ENCODE data around the genes SCAF11 and SLC38A2.

- PRO-cap = no peak
These were observed 90.9 kb downstream of the PPHLN1 start for GRCh38 chr12:42416697-42417388.

DNA sequence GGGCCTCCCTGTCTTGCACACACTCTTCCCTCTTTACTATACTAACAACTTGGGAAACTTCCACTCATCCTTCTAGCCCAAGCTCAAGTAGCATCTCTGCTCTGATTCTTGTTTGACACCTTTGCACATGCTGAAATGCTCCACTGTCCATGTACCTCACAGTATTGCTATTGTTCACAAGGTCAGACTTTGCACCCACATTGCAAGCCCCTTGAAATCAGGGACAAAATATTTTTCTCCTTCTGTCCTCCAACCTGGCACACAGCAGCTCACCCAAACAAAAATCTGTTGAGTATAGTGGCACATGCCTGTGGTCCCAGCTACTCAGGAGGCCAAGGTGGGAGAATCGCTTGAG is 39.7 kb downstream of the PRICKLE1 start:
- PRO-cap = no peak

DNA sequence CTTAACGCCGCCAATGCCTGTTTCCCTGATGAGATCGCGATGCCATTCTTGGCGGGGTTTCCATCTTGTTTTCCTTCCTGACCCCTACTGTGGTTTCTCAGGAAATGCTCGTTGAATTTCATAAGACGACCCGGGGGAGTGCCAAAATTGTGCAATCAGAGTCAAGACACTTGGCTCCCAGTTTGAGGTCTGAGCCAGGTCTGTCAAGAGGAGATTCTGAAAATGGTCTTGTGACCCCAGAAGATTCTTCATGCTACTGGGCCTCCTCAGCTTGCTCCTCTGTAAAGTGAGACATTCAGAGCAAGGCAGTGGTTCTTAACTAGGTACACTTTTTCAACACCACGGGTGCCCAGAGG is 107.3 kb upstream of the PRICKLE1 start:
- PRO-cap = no peak

DNA sequence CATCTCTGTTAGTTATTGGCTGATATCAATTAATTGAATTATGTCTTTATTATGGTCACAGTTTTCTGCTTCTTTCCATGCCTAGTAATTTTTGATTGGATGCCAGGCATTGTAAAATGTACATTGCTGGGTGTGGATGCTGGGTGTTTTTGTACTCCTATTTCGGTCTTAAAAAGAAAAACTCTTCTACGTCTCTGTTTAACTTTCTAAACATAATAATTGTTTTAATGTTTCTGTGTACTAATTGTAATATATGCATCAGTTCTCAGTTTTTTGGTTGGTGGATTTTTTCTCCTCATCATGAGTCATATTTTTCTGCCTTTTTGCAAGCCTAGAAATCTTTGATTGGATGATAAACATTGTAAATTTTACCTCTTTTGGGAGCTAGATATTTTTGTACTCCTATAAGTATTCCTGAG is 296.2 kb upstream of the PRICKLE1 start:
- PRO-cap = no peak

DNA sequence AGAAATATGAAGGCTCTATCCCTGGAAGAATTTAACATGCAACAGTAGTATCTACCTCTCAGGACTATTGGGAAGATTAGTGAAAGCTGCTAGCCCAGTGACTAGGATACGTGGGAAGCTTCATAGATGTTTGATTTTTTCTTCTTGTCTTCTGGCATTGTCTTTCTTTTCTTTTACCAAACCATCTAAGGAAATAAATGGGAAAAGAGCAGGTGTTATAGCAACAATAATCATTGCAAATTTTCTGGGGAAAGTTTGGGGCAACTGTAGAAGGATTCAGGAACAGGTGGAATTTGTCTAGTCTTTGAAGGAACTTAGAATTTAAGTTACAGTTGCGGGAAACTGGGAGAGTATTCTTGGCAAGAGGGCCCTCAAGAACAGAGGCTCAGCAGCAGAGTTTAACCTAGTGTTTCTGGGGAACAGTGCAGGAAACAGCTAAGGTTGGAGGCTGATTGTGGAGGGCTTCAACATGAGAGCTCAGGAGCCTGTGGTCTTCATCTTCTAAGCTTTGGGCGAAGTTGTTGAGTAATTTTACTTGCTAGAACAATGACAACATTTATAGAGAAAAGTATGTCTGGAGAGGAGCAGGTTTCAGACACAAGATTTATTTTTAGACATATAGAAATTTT is 224.3 kb downstream of the TMEM117 start:
- PRO-cap = no peak

DNA sequence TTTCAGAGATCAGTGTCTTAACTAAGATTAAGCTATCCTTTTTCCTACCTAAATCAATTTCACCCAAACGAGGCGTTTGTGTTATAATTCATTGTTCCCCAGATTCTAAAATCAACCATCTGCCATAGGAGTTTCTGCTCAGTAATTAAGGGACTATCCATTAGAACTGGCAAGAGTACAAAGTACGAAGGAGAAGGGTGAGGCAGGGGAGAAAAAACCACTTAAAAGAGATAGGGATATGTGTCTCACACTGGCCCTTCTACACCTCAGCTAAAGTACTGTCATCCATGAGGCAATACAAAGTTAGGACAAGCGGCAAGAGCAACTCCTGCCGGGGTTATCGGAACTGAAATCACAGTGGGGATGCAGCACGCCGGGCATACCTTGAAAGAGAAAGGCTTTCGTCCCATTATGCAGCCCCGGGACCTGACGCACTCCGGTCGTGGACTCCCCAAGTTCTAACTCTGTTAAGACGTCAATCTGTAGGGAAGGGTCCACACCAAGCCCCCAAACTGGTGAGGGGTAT is 1.2 kb downstream of the NELL2 start:
- PRO-cap = no peak

- PRO-cap = no peak
These were observed 44.2 kb downstream of the ANO6 start for GRCh38 chr12:45260003-45260611.

DNA sequence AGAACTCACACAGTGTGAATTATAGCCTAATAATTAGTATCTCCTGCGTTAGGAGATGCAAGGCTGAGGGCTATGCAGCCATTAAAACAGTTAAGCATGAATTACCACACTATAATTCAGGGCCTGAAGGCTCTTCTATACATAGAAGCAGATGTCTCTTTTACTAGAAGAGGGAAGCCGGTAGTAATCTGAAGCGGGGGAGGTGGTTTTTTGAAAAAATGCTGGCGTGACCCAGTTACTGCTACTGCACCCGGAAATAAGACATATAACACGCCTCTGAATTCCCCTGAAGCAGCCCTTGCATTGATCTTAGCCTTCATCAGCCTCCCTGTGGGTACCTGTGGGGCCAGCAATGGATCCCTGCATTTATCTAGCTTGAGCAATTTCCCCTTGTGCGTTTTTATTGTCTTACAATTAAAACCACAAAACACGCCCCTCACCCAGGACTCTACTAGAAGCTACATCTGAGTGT is 211.0 kb upstream of the ARID2 start:
- PRO-cap = no peak

GRCh38 chr12:45725583-45726377 is 3.7 kb upstream of the ARID2 start:
- PRO-cap = unidirectional peak, plus-strand start at chr12:45726145

GRCh38 chr12:45891567-45892291 is 98.6 kb downstream of the SCAF11 start:
- PRO-cap = no peak

DNA sequence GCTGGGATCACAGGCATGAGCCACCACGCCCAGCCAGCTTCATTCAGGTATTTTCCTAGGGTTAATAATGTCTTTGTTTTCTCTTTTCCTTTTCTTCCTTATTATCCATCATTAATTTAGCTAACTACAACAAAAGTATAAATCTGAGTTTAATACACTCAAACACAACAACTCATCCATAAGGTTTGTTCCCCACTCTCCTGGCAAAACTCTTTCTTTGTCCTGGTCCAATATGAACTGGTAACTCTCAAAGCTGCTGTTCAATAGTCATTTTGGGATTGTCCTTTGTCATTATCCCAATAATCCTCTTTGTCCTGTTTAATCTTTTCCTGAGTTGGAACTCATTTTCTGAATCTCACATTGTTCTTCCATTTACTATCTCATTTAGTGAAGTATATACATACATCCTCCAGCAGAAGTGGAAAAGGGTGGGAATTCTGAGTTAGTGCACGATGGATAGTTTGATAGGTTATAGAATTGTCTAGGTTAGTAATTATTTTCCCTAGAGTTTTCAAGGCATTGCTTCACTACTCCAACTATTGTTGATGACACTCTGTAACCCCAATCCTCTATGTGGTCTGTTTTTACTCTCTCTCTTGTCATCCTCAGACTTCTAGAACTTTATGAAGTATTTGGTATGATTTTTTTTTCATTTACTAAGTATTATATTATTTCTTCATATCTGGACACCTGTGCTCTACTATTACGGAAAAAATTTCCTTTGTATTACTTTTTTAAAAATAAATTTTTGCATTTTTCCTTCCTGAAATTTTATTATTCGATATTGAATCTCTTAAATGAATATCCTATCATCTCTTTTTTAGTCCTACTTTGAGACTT is 53.7 kb downstream of the SCAF11 start:
- PRO-cap = no peak

DNA sequence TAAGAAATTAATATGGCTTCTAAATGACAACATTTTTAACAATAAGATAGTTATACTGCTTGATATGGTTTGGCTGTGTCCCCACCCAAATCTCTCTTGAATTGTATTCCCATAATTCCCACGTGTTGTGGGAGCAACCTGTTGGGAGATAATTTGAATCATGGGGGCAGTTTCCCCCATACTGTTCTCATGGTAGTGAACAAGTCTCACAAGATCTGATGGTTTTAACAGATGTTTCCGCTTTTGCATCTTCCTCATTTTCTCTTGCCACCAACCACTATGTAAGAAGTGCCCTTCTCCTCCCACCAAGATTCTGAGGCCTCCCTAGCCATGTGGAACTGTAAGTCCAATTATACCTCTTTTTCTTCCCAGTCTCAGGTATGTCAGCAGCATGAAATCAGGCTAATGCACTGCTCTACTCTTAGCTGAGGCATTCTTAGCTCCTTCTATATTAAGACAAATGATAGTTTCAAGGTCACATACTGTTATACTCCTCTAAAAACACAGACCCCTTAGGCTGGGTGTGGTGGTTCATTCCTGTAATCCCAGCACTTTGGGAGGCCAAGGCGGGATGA is 3.7 kb downstream of the SCAF11 start:
- PRO-cap = no peak

GRCh38 chr12:45990169-45990775 is at the start of gene SCAF11:
SCAF11 (minus strand) TSS chr12:45990574.
- PRO-cap = bidirectional peak, plus-strand start at chr12:45990980, minus-strand start at chr12:45990590

- PRO-cap = no peak
These were observed 7.8 kb downstream of the SLC38A1 start for GRCh38 chr12:46260804-46261628.

DNA sequence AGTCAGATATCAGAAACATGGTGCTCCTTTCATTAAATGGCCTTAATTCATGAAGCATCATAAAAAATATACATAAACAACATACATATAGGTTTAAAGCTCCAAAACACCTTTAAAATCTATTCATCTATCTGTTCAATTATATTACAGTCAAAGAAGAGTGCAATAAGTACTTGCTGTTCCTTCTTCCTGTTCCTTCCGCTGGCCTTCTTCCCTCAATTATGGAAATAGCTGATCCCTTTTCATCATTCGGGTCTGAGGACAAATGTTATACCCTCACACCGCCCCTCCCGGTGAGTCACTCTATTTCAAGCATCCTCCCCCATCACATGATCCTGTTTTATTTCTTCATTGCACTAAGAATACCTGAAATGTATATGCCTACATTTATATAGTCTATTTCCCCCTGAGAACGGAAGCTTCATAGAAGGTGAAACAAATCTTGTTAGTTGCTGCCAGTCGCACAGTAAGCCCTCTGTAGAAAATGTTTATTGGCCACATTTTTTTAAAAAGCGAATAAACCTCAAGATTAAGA is 2.5 kb downstream of the SLC38A1 start:
- PRO-cap = no peak

GRCh38 chr12:46358509-46358801 is 14.1 kb downstream of the SLC38A2 start:
- PRO-cap = no peak

GRCh38 chr12:46369082-46369971 is 3.2 kb downstream of the SLC38A2 start:
- PRO-cap = no peak

GRCh38 chr12:46372233-46373211 is at the start of gene SLC38A2:
SLC38A2 (minus strand) TSS chr12:46372773.
- PRO-cap = bidirectional peak, plus-strand start at chr12:46372257, minus-strand start at chr12:46371991; bidirectional peak, plus-strand start at chr12:46372975, minus-strand start at chr12:46372771

DNA sequence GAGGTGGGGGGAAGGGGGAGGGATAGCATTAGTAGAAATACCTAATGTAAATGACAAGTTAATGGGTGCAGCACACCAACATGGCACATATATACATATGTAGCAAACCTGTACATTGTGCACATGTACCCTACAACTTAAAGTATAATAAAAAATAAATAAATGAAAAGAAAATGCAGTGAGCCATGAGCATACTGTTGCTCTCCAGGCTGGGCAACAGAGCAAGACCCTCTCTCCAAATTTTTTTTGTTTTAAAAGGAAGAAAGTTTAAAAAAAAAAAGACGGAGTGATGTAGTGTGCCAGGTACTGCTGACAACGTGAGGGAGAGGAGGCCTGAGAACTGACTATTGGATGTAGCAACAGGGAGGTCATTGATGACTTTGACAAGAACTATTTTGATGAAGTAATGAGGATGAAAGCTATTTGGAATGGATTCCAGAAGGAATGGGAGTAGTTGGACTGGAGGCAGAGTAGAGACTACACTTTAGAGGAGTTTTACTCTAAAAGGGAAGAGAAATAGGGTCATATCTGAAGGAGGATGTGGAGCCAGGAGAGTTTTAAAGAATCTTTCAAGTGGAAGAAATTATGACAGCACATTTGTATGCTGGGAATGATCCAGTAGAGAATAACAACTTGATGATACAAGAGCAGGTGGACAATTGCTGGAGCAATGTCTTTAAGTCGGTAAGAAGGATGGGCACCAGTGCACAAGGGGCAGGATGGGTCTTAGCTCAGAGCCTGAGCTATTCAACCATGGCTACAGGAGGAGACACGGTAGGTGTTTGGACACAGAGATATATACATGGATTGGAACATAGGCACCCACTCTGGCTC is 27.8 kb upstream of the SLC38A2 start:
- PRO-cap = no peak

- PRO-cap = no peak
These were observed 83.3 kb upstream of the SLC38A2 start for GRCh38 chr12:46455824-46456288.